Retinal pigment epithelial cell (primary cell): ENCODE results near the gene MEX3A.

DNA sequence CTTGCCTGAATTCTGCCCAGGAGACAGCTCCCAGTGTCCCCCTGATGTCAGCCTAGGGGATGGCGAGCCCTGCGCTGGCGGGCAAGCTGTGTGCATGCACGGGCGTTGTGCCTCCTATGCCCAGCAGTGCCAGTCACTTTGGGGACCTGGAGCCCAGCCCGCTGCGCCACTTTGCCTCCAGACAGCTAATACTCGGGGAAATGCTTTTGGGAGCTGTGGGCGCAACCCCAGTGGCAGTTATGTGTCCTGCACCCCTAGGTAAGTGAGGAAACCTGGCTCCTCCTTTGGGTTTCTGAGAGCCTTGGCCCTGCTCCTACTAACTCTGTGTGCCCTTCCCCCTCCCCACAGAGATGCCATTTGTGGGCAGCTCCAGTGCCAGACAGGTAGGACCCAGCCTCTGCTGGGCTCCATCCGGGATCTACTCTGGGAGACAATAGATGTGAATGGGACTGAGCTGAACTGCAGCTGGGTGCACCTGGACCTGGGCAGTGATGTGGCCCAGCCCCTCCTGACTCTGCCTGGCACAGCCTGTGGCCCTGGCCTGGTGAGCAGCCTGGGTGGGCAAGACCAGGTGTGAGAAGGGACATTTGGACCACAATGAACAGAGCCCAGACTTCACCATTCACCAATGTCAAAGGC is 5.5 kb upstream of the EFNA4 start:
- RRBS: no CpG with 5 or more reads among the region's 10 CpGs

- RRBS: no CpG with 5 or more reads among the region's 13 CpGs
These were observed 20.1 kb upstream of the EFNA1 start for GRCh38 chr1:155107300-155108298.

GRCh38 chr1:155137334-155138566 is 2.1 kb downstream of the SLC50A1 start:
- RRBS: no CpG with 5 or more reads among the region's 12 CpGs

GRCh38 chr1:155153595-155154019 is 13.3 kb upstream of the DPM3 start:
- RRBS: no CpG with 5 or more reads among the region's 5 CpGs

DNA sequence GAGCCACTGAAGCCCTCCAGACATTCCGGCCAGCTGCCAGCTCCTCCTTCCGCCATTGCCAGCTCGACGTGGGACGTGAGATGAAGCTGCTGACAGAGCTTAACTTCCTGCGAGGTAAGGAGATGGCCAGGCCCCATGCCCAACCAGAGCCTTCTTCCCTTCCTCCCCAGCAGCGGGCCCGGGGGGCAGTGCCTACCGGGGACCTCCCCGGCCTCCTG is 4.8 kb downstream of the TRIM46 start:
- RRBS: no CpG with 5 or more reads among the region's 10 CpGs

DNA sequence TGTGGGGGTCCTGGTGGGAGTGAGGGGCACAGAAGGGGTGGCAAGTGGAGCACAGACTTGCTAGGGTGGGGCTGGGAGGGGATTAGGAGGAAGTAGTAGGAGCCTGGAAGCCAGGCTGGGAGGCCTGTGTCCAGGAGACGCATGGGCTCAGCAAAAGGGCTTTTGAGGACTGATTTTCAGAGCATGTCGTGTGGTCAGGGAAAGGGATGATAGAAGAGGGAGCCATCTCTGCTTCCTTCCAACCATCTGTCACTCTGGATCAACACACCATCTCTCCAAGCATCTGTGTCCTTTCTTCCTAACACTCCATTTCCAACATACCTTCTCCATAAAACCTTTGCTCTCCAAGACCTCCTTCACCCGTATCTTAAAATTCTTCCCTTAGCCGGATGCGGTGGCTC is 8.5 kb downstream of the TRIM46 start:
- RRBS: no CpG with 5 or more reads among the region's 5 CpGs

- RRBS: no CpG with 5 or more reads among the region's 5 CpGs
These were observed 11.7 kb downstream of the MTX1 start for GRCh38 chr1:155220220-155220599.

DNA sequence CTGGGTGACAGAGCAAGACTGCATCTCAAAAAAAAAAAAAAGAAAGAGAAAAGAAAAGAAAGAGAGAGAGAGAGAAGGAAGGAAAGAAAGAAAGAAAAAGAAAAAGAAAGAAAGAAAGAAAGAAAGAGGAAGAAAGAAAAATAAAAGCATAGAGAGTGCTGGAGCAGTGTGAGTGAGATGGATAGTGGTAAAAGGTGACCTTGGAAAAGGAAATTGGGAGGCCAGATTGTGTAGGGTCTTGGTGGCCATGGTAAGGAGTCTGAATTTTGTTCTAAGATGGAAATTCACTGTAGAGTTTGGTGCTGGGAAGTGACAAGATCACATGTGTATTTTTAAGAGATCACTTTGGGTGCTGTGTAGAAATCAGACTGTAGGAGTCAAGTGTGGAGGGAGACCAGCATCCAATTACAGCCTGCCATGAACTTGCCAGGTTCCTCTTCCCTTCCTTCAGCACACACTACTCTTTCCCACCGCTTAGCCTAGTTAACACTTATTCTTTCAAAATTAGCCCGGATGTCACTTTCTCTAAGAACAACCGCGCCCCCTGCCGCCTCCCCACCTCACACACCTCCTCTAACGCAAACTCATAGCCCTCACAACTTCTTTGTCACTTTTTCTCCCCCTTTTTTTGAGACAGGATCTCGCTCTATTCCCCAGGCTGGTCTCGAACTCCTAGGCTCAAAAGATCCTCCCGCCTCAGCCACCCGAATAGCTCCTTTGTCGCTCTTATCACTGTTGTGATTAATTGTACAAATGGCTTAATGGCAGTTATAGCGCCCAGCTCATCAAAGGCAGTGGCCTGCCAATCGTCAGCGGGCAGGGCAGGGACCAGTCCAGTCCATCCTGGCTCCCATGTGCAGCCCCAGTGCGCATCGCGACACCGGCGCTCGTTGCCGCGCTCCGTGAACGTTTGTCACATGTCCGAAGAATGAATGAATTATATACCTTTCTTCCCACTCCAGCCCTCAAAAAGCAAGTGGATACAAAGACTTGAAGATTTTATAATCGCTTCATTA is 14.5 kb downstream of the GBA1 start:
- RRBS: no CpG with 5 or more reads among the region's 26 CpGs

DNA sequence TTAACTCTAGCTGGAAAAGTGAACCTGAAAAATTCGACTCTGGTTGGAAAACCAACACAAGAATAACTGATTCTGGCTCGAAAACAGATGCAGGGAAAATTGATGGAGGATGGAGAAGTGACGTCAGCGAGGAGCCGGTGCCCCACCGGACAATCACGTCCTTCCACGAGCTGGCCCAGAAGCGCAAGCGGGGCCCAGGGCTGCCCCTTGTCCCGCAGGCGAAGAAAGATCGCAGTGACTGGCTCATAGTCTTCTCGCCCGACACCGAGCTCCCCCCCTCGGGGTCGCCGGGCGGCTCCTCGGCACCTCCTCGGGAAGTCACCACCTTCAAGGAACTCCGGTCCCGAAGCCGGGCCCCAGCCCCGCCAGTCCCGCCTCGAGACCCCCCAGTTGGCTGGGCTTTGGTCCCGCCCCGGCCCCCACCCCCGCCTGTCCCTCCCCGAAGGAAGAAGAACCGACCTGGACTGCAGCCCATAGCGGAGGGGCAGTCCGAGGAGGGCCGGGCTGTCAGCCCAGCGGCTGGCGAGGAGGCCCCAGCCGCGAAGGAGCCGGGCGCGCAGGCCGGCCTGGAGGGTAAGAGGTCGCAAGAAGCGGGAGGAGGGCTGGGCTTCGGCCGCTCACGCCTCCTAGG is 2.0 kb downstream of the RUSC1 start:
- RRBS: 1% methylated on average over 27 of the region's 49 CpGs

- RRBS: under 1% methylated on average over 24 of the region's 35 CpGs
These were observed 3.5 kb downstream of the RUSC1 start for GRCh38 chr1:155324081-155324643.

DNA sequence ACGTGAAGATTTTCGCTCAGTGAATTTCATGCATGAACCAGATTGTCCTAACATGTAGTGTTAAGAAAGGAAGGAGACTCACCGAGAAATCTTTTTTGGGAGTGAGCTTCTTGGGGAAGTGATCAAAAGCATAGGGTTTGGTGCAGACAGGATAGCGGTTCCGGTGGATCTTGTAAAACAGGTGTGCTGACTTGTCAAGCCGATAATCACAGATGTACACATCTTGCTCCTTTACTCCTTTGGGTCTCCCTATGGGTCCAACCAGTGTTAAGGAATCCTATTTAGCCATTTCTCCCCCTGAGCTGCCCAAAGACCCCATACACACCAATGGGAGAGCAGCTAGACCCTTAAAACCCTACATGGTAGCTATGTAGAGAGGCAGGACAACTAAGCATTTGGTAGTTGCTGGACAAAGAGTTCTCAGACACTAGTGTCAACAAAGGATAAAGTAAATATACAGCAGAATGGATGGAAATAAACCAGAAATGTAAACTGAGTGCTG is 21.2 kb downstream of the RUSC1 start:
- RRBS: no CpG with 5 or more reads among the region's 6 CpGs

GRCh38 chr1:155388348-155388857 is 67.7 kb downstream of the RUSC1 start:
- RRBS: no CpG with 5 or more reads among the region's 4 CpGs

DNA sequence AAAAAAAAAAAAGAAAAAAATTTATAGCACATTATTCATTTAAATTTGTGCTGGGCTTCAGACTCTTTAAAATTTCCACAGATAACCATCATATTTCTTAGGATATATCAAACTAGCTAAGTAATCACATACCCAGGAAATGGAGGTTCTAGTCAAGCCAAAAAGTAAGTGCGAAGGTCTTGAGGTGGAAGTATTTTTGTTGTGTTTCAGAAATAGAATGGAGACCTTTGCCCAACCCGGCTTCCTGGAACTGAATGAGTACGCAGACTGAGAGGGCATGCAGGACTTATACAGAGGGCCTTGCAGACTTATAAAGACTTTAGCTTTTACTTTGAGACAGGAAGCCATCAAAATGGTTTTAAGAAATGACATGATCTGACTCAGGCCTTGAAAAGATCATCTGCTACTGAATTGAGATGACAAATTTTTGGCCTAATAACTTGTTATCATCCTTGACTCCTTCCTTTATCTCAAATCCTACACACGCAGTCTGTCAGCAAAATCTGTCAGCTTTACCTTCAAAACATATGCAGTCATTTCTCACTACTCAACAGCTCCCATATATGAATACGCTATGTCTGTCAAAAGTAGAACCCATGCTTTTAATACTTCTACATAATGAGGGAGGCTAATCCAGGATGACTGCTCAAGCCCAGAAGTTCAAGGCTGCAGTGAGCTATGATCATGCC is 26.5 kb downstream of the ASH1L start:
- RRBS: no CpG with 5 or more reads among the region's 5 CpGs

- RRBS: no CpG with 5 or more reads among the region's 11 CpGs
These were observed 5.8 kb downstream of the RXFP4 start for GRCh38 chr1:155946960-155947842.

DNA sequence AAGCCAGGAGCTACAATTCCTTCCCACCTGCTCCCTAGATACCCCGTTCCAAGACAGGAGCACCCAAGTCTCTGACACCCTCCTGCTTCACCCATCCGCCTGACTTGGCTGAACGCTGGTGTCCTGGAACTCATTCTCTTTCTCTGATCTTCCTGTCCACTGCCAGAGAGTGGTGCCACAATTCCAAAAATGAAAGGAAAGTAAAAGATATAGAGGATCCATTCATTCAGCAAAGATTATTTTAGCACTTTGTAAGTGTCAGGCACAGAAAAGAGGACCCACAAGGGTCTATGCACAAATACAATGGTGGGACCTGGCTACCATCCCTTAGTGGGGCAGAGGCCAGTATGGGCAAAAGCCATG is 19.2 kb downstream of the SSR2 start:
- RRBS: no CpG with 5 or more reads among the region's 3 CpGs

GRCh38 chr1:156011869-156012219 is 8.9 kb downstream of the SSR2 start:
- RRBS: no CpG with 5 or more reads among the region's 1 CpG

- RRBS: under 1% methylated on average over 16 of the region's 61 CpGs
These were observed at the start of gene MEX3A for GRCh38 chr1:156082331-156083032. Gene MEX3A (minus strand): TSS chr1:156082465.

DNA sequence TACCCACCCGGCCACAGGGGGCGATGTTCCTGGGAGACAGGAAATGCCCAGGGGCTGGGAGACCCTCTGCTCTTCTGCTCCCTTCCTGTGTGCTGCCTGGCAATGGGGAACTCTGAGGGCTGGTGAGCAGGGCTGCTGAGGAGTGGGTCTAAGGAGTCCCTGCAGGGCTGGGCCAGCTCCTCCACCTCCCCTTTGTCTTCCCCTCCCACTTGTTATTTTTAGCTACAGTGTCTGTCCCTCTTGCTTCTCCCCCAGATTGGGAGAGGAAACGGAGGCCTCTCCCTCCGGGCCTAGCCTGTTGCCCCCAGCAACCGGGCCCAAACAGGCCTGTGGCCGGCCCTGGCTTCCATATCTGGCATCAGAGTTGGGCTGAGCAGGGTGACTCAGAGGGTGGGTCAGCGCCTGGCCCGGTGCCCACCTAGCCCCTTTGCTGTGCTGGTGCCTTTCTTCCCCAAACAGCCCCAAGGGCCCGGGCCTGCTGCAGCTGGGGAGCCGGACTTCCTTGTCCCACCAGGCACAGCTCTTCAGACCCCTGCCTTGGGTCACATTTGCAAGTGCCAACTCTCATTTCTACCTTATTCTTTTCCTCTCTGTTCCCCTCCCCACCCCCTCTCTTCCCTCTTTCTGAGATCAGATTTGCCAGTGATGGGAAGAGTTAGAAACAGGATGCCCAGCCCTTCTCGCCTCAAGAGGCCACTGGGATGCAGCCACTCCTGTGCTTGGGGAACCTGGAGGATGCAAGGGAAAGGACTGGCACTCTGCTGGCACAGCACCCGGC is 11.8 kb downstream of the LMNA start:
- RRBS: 4% methylated on average over 5 of the region's 12 CpGs

GRCh38 chr1:156134695-156135648 is 18.4 kb upstream of the SEMA4A start:
- RRBS: no CpG with 5 or more reads among the region's 20 CpGs

- RRBS: no CpG with 5 or more reads among the region's 12 CpGs
These were observed 12.3 kb upstream of the SLC25A44 start for GRCh38 chr1:156181480-156182169.